Colon Carcinoma Metastatic in the Lung (tissue), 2 donors: ENCODE measurements around a stretch of chr17.

DNA sequence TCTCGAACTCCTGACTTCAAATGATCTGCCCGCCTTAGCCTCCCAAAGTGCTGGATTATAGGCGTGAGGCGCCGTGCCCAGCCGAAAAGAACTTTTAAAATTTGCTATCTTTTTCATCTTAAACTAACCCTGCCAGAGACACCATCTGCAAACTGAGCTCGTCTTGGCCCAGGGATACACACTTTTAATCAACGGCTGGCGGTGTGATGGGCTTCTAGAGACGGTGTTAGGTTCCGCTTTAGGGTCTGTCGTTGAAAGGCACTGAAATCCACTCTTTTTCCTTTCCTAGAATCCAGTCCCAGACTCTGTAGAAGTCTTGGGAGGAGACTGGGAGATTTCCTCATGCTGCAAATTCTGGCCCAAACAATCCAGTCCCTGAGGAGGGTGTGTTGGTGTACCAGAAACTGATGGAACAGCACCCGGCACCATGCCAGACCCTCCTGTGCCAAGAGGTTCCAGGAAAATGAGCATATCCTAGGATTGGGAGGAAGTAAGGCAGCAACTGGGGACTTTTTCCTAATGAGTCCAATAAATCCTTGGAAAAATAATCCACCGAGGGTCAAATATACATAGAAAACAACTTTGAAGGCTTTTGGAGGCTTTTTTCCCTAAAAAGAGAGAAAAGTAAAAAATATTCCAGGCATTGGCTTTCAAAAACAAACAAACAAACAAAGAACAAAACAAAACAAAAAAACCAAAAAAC lies 52.1 kb upstream of the TEX2 start:
- PRO-cap, 2 experiments: no peak in any of the 2 experiments

GRCh38 chr17:64323030-64323229 lies 59.9 kb upstream of the TEX2 start:
- PRO-cap, 2 experiments: no peak in any of the 2 experiments

GRCh38 chr17:64329528-64330085 lies 61.1 kb downstream of the PECAM1 start:
- PRO-cap, 2 experiments: no peak in any of the 2 experiments

- PRO-cap, 2 experiments: no peak in any of the 2 experiments
These were observed 2.8 kb upstream of the PECAM1 start for GRCh38 chr17:64393528-64393886.

DNA sequence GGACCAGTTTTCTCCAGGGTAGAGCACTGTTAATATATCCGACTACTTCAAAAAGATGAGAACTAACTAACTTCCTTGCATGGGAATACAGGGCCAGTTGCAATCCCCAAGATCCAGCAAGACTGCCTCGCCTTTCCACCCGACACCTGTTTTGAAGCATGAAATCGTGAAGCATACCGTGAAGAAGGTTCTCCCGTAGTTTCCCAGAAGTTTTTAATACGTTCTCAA lies 710 bp downstream of the POLG2 start:
- PRO-cap, 2 experiments: no peak in any of the 2 experiments

- PRO-cap, 2 experiments: no peak in any of the 2 experiments
These were observed 9.1 kb downstream of the CEP95 start for GRCh38 chr17:64515606-64516520.

DNA sequence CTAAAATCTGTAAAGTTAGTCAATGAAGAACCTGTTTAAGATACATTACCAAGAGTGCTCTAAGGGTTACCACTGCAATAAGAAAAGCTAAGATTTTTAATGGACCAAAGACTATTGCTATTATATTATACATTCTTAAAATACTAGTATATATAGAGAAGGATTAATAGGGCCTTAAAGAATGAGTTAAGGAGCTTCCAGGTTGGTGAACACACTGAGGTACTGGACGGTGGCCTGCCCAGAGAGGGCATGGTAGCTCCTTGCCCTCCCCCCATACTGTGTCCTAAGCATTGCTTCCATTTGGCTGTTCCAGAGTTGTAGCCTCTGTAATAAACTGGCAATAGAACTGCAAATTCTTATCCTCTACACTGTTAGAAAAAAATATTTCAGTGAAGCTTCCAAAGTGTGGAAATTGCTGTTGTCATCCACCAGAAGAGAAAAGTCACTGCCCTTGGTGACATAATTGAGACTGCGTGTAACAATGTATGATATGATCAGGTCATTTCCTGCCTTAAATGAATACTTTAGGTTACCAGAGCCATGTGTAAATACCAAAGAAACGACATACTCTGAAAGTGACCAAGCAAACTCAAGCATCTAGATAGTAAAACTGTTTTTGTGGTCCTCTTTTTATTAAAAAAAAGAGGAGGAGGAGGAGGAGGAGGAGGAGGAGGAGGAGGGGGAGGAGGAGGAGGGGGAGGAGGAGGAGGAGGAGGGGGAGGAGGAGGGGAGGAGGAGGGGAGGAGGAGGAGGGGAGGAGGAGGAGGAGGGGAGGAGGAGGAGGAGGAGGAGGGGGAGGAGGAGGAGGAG lies 65.9 kb downstream of the CEP95 start:
- PRO-cap, 2 experiments: no peak in any of the 2 experiments

DNA sequence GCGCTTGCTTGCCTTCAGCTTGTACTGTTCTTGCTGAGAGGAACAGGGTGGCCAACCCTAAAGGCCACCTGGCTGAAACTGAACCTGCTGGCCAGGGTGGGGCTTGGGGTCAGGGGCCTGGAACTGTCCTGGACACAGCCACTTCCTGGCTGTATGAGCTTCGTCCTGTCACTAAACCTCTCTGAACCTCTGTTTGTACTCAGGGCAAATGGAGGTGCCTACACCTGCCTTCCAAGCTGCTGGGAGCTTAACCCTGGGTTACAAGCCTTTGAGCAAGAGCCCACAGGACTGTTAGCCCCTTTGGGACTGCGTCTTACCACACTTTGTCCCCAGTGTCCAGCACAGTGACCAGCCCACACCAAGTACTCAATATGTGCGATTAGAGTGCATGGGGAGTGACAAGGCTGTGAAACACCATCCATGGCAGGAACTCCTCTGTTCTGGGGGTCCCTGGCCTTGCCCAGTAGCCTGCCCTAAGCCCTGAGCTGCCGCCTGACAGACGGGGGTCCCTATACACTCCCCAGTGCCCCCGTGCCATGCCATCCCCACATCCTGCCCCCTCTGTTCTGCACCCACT lies 112.7 kb upstream of the SMURF2 start:
- PRO-cap, 2 experiments: no peak in any of the 2 experiments

DNA sequence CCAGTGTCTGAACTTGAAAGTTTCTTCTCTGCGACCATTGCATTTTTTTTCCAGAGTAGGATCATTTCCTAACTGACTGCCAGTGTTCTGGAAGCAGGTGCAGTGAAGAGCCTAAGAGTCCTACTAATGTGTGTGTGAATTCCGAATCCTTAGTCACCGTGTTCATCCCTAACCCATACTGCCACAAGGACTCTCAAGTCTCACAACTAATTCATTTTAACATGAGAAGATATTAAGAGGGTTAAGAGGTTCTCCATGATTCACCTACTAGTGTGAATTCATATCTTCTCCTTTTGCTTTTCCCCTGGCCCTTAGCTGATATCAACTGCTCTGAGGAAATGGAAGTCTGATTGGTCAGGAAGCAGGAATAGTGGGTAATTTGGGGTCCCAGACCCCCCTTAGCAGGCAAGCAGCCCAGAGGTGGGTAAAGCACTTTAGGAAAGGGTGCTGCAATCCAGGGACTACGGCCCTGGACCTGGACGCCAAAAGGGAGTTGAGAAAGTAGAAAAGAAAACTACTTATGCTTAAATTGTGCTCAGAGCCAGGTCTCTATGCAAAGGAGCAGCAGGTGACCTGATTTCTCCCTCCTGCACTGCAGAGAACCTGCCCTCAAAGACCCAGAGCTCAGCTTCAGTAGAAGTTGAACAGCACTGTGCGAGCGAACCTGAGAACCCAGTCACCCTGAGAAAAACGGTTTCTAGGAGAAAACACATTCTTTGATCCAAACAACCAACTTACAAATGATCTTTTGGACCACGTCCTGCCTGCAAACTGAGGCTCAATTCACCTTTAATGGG lies 65.3 kb upstream of the LRRC37A3 start:
- PRO-cap, 2 experiments: no peak in any of the 2 experiments

DNA sequence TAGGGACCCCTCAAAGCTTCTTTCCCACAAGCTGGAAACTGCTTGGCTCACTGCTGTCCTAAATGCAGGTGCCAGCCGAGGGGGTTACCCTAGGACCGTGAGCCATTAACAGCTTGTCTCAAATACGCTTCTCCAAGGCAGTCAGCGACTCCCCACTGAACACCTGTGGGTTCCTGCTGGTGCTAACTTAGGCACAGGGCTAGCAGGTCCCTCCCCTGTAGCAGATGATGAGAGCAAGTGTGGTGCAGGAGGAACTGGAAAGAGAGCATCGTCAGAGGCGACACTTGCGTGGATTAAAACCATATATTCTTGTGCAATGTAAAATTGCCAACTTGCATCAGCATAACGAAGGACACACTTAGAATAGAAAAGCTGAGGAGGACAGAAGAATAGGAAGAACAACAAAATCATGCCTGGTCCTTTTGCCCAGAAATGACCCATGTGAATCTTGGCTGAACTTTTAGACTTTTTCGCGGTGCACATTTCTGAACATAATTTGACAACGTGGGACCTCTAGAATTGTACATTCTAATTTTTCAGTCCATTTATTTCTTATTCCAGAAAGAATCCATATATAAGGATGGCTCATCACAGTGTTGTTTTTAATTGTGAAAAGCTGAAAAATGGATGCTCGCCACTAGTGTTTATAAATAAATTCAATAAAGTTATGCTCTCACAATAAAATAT lies 67.2 kb upstream of the LRRC37A3 start:
- PRO-cap, 2 experiments: peak in 1 of 2 experiments; most common minus-strand start position 157 of the sequence (in 1)

GRCh38 chr17:65013363-65014155 lies 43.0 kb downstream of the GNA13 start:
- PRO-cap, 2 experiments: no peak in any of the 2 experiments

DNA sequence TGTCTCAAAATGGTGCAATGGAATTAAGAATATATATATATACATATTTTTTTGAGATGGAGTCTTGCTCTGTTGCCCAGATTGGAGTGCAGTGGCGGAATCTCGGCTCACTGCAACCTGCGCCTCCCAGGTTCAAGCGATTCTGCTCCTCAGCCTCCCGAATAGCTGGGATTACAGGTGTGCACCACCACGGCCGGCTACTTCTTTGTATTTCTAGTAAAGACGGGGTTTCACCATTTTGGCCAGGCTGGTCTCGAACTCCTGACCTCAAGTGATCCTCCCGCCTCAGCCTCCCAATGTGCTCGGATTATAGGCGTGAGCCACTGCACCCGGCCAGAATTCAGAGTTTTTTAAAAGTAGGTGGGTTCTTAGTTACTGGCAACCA lies 40.2 kb downstream of the GNA13 start:
- PRO-cap, 2 experiments: no peak in any of the 2 experiments

- PRO-cap, 2 experiments: no peak in any of the 2 experiments
These were observed 6.2 kb downstream of the GNA13 start for GRCh38 chr17:65050019-65051087.

DNA sequence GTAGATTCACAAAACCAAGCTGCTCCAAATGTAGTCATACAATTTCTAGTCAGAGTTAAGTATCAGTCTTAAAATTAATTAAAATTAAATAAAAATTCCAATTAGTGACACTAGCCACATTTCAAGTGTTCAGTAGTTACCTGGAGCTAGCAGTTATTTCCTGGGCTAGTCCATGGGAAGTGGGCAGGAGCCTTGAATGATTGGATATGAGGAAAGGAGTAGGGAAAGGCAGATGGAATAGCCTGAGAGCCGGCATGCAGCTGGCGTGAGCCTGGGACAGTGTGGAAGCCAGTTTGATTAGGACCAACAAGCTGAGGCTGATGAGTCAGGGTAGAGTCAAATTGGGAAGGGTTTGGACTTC lies 15.2 kb upstream of the GNA13 start:
- PRO-cap, 2 experiments: peak in 1 of 2 experiments; most common plus-strand start position 231 of the sequence (in 1)

DNA sequence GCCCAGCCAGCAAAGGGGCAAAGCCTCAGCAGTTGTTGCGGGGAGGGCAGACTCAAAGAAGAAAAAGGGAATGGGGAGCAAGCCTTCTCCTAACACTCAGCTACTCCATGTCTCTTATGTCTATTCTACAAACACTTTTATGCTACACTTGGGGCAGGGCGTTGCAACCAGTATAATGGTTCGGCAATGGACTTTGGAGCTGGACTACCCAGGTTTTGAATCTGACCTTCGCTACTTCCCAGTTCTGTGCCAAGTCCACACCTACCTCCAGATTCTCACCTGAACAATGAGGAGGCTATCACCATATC lies 31.1 kb upstream of the GNA13 start:
- PRO-cap, 2 experiments: no peak in any of the 2 experiments

DNA sequence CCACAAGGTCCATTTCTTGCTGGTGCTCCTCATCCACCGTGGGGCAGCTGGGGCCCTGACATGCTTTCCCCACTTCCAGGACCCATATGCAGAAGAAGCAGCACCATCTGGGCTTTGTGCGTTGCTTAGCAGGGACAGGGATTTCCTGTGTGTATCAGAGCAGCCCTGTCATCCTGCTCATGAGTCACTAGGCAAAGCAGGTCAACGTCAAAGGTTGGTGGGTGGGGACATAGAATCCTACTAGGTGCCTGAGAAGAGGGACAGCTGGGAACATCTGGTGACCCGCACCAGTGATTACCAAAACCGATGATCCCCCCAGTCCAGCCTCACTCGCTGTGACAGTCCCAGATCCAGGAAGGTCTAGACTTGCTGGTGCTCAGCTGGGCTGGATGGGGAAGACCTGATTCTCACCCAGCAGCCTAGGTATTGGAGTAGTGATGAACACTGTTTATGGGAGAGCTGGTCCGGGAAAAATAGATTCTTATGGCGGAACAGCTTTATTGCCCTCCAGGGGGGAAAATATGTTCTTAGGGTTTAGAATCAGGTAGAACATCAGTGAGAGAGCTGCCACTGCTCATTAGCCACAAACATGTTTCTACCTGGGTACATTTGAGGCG lies 27.1 kb downstream of the RGS9 start:
- PRO-cap, 2 experiments: no peak in any of the 2 experiments

- PRO-cap, 2 experiments: no peak in any of the 2 experiments
These were observed 36.2 kb downstream of the RGS9 start for GRCh38 chr17:65173263-65173843.

DNA sequence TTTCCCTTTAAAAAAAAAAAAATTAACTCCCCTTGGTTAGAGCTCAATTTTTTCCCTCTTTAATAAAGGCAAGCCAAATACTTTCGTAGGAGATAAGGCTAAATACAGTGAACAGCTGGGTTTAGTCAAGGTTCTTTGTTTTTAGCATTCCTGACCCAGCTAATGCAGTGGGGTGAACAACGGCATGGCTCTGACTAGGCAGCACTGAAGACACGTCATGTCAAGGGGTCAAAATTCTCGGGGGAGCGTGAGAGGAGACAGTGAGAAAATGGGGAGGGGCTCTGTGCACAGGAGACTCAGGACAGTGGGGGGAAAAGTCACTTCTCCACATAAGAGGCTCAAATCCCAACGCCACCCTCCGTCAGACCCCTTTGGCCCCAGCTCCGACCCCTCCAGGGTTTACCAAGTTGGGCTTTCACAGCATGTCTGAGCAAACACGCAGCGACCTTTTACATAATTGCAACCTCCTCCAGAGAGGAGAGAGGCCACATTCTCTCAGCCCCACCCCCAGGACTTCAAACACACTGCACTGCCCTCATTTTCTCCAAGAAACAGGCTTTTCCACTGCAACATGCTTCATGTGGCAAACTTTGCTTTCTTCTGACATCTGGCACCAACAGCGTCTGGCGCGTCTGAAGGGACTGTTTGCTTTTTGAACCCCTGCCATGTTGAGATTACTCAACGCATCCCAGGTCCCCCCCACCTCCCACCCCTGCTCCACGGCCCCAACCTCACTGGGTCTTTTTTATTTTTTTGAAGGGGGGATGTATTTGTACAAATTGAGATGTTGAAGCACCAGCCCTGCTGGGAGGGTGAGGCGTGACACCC lies 30.0 kb downstream of the AXIN2 start:
- PRO-cap, 2 experiments: no peak in any of the 2 experiments

DNA sequence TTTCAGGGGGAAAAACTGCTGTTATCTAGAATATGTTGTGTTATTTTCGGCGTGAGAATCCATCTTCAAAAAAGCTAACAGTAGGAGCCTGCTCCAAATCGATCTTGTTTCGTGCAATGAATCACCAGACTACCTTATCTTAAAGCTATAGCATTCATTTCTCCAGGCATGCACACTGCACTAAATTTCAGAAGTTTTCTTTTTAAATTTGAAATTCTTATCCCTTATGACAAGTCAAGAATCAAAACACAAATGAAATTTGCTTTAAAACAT lies 288.8 kb downstream of the CEP112 start:
- PRO-cap, 2 experiments: no peak in any of the 2 experiments

- PRO-cap, 2 experiments: no peak in any of the 2 experiments
These were observed 6.1 kb upstream of the APOH start for GRCh38 chr17:66235131-66235908.